Ureter (tissue), 1 donor: Measurements from ENCODE around the genes NT5DC4 and IL36A.

GRCh38 chr2:111420026-111420511 lies 299.4 kb downstream of the BCL2L11 start:
- PRO-cap = no peak

GRCh38 chr2:111424583-111425657 lies 304.2 kb downstream of the BCL2L11 start:
- PRO-cap = no peak

GRCh38 chr2:111671312-111671910 lies 212.6 kb downstream of the ANAPC1 start:
- PRO-cap = no peak

DNA sequence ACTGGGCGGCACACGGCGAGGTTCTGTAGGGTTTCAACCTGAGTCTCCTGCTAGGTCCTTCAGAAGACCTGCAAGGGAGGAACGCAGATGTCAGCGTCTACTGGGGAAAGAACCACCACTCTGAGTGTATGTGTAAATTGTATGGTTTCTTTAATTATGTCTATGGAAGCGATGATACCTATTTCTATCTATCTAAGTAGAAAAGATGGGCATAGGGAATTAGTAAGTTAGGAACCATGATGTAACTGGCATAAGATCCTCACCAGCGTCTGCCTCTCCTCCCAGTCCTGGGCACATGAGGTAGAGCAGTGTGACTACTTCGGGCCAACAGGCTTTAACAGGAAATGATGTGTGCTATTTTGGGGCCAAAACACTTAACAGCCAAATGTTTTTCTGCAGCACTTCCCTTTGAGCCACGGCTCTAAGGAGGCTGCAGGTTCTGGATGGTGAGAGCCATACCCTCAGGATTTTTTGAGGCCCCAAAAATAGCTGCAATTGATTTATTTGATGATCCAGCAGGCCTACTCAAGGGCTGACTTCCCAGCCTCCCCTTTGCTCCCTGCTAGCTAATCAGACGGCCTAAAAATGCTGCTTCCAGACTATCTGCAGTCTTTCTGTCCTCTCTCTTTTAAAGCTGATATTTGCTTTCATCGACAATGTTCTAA lies 116.9 kb downstream of the ANAPC1 start:
- PRO-cap = no peak

DNA sequence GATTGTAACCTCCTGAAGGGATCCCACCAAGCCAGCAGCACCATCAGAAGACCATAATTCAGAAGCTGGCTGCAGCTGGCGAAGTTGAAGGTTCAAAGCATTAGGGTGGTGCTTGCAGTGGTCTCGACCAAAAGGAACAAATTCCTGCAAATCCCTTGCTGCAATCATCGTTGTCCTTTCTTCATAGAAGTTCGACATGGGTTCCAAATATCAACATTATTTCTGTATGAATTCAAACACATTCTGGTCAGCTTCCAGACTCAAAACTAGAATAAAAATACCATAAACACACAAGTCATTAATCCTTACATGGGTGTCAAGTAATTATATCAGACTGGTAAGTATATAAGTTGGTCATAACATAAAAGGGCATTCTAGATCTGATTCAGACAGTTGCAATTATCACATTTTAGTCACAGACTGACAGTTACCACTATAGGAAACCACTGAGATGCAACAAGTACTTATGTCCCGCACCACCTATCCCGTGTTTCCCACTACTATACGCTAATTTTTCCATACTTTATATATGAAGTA lies 3.3 kb downstream of the ANAPC1 start:
- PRO-cap = no peak

DNA sequence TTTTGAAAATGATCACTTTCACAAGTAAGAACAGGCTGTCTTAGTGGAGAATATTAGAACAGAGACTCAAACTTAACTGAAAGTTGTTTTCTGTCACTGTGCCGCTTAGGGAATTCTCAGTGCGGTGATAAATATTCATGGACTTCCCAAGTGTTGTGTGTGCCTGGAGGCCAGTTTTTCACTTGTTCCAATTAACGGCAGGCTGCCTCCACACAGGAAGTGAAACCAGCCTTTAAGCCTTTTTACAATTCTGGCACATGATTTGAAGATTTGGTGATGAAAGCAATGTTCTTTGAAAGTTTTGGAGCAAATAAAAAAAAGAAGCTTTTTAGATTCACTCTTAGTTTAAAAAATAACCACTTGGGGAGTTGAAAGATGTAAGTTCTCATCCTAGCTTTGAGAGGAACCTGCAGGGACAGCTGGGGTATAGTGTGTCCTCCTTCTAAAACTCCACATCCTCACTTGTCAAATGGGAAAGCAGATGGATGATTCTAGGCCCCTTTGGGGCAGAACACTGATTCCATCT lies 8.1 kb downstream of the MERTK start:
- PRO-cap = no peak

DNA sequence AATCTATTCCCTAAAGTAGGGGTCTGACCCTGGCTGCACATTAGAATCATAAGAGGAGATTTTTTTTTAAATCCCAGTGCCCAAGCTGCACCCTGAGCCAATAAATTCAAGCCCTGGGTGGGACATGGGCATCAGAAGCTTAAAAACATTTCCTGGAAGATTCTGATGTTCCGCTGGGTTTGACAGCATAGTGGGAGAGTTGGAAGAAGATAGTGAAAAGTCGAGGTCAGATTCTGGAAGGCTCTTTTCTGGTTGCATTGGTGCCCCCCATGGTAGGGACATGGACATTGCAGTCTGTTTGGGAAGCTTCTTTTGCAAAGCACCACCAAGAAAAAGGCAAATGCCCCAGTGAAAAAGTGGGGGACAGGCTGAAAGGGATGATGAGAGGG lies 20.9 kb downstream of the MERTK start:
- PRO-cap = no peak

- PRO-cap = no peak
Observed at GRCh38 chr2:112021845-112022542, 33.1 kb upstream of the TMEM87B start.

DNA sequence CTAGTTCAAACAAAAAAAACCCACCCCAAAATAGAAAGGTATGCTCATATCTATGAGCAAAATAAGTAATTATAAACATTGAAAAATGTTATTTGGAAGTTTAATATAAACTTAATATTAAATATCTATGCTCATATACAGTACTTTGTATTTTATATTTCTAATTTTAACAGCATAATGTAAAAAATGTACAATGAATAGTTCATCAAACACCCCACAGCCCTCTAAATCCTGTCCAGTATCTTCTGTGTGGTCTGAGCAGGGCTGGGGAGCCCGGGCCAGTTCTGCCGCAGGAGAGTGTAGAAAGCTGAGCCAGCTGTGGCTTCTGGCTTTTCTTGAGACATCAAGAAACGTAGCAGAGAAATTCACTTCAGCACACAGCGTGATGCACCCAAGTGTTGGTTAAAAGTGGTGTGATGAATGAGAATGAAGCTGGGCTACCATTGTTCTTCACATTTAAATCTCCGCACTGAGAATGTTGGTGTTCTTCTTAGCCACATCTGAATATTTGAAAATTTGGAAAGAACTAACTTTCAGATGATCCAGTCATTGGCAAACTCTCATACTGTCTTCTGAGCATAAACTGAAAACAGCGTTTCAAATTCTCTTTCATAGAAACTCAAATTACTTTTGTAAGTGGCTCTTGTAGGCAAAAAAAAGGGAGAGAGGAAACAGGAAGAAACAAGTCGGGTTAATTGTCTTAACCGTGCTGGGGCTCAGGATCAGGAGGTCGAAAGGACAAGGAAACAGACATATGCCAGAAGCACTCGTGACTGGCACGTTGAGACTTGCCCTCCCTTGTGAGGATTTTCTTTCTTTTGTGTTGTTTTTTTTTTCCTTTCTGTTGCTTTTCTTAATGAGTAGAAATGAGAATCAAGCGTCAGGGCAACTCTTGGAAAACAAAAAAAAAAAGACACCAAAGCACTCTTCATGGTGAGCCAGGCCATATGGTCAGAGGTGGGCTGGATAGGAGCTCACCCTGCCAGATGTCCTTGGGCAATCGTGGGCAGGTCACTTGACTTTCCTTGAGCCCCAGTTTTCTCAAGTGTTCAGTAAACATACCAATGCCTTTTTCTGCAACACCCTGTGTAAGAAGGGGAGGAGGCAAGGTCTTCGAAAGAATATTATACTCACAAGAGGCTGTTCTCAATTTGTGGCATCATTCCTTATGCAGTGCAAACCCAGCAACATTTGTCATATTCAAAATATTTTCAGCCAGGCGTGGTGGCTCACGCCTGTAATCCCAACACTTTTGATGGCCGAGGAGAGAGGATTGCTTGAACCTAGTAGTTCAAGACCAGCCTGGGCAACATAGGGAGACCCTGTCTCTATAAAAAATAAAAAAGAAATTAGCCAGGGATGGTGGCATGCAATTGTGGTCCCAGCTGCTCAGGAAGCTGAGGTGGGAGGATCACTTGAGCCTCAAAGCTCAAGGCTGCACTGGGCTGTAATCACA lies 23.2 kb upstream of the TMEM87B start:
- PRO-cap = no peak

DNA sequence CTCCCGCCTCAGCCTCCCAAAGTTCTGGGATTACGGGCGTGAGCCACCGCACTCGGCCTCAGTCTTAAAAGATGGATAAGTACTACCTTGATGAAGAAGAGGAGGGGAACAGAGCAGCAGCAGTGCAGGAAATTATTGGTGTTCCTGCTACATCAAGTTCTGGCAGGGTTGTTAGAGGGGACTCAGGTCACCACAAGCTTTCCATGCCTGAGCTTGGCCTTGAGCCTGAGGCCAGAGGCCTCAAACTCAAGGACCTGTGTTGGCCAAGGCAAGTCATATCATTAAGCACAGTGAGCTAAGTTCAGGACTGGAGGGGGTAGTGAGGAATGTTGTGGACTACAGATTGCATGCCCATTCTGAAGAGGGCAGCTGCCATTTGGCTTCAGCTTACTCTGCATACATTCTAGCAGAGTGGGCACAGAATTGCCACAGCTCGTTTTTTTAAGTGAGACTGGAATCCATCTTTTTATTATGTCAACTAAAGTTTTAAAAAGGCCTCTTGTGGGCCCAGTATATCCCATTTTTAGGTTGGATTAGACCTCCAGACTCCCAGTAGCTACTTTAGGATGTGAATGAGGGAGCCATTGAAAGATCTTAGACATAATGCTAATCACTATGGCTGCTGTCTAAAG lies 3.1 kb downstream of the TMEM87B start:
- PRO-cap = no peak

- PRO-cap = no peak
Observed at GRCh38 chr2:112058701-112059342, 3.8 kb downstream of the TMEM87B start.

GRCh38 chr2:112085919-112086199 lies 30.8 kb downstream of the TMEM87B start:
- PRO-cap = no peak

GRCh38 chr2:112631545-112631996 lies 14.2 kb upstream of the SLC20A1 start:
- PRO-cap = no peak

DNA sequence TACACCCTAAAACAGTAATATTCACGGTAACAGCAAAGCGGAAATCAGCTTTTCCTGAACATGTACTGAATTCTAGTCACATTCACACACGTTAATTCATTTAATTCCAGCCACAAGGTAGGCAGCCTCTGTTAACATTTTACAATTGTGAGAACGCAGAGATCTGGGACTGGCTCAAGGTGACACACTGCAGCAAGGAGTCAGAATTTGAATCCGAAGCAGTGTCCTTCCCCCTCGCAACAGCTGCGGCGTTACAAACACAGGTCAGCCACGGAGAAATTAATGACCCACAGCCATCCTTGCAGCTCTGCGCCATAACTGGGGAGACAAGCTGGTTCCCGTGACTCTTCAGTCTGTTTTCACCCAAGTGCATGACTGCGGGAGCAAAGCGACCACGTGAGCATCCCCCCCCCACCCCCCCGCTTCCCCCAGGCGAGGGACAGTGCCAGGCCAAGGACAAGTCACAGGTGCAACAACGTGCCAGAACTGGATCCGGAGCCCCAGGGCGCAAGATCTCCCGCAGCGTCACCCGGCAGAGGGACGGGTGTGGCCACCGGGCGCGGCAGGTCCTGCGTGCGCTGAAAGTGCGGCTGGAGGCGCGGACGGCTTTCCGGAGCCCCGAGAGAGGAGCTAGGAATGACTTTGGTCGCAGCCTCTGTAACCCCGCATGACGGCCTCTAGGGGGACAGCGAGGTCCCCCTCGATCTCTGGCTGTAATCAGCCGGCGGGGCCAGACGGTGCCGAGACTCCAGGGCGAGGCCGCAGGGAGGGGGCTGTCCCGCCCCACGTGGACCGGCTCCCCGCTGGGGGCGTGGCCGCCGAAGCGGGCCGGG lies 574 bp upstream of the SLC20A1 start:
- PRO-cap = bidirectional peak, plus-strand start at position 535 of the sequence, minus-strand start at position 320 of the sequence; bidirectional peak, plus-strand start outside the sequence, minus-strand start at position 769 of the sequence

- PRO-cap = no peak
Observed at GRCh38 chr2:112658395-112659103, 12.8 kb downstream of the SLC20A1 start.

- PRO-cap = no peak
Observed at GRCh38 chr2:112700975-112701559, 19.8 kb upstream of the NT5DC4 start.

GRCh38 chr2:112720605-112721240 lies at the start of gene NT5DC4:
Gene NT5DC4, plus strand, starts transcription at chr2:112721020.
- PRO-cap = no peak

- PRO-cap = no peak
Observed at GRCh38 chr2:112726584-112727286, 5.9 kb downstream of the NT5DC4 start.

DNA sequence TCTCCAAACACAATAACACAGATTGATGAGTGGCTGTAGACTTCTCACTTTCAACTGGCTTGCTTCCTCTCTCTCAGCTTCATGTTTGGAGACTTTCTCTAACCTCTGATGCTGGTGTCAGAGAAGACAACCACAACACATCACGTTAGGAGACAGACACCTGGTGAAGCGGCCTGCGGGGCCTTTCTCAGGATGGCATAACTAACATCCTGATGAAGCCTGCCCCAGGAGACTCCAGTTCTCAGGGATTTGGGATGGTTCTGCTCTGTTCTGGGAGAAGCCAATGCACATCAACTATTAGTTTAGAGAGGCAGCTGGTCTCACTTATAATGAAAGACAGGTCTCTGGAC lies 2.1 kb downstream of the IL1A start:
- PRO-cap = no peak

GRCh38 chr2:113005172-113006267 lies at the start of gene IL36A:
Gene IL36A, plus strand, starts transcription at chr2:113005459.
- PRO-cap = no peak